Measurements from ENCODE around the gene GAREM1.

- PRO-cap: no peak
- RAMPAGE, long total RNA, 5 experiments: no peak in any of the 5 experiments
- RRBS: no CpG with 5 or more reads among the region's 3 CpGs
These were observed 71.2 kb upstream of the DSC1 start for GRCh38 chr18:31233809-31234338.

DNA sequence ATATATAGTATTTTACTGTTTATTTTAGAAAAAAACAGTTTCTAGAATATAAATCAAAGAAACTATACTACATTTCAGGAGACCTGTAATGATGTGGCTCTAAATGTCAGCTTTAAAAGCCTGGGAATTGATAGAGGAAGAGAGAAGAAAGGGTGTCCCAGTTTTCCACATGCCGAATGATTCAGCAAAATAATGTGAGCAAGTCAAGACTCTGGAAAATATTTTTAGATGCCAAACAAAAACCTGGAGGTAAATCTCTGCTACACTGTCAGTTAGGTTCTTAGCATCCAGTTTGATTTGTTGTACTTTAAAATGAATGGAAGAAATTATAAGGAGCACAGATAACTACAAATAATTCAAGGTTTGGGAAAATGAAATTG, 67.0 kb upstream of the DSG1 start:
- PRO-cap: no peak
- RAMPAGE, long total RNA, 5 experiments: no peak in any of the 5 experiments
- RRBS: no CpG with 5 or more reads among the region's 1 CpG

DNA sequence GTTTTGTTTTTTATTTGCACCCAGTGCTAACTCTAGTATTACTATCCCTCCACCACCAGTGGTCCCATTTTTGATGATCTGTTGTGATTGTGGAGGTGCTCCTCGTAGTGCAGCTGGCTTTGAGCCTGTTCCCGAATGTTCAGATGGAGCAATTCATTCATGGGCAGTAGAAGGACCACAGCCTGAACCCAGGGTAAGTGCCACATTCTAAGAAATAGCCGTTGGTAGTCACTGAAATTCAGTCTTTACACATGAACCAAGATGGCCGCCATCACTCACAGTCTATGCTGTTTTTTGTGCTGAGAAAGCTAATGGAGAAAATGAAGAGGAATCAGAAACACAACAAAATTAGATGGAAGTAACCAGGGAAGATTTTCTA, 25.4 kb downstream of the DSG1 start:
- PRO-cap: no peak
- RAMPAGE, long total RNA, 5 experiments: no peak in any of the 5 experiments
- RRBS: no CpG with 5 or more reads among the region's 4 CpGs

DNA sequence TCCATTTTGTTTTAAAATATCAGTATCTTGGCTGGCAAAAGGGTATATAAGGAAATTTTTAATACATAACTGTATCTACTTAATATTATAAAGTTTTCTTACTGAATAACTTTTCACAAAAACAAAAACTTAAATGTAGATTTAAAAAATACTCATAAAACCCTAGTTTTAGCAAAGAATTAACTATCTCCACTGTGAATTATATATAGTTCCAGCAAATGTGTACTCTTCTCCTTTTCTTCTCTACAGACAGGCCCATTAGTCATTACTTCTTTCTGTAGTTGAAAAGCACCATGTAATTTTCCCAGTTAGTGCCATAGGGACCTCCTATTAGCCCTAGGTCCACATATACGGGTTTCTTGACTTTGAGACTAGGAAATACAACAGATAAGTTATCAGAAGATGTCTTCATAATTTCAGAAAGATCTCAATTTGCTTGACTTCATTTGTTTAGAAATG, 31.0 kb downstream of the TTR start:
- PRO-cap: no peak
- RAMPAGE, long total RNA, 5 experiments: start-site peak on the minus strand in 1 of 5 experiments, centred at position 340 of the sequence, 5 reads per replicate
- RRBS: no CpG with 5 or more reads among the region's 1 CpG

- PRO-cap: no peak
- RAMPAGE, long total RNA, 5 experiments: no peak in any of the 5 experiments
- RRBS: no CpG with 5 or more reads among the region's 4 CpGs
These were observed 5.0 kb downstream of the B4GALT6 start for GRCh38 chr18:31679299-31679887.

GRCh38 chr18:31740105-31740563, 20.5 kb downstream of the SLC25A52 start:
- PRO-cap: no peak
- RAMPAGE, long total RNA, 5 experiments: no peak in any of the 5 experiments
- RRBS: no CpG with 5 or more reads among the region's 9 CpGs

GRCh38 chr18:32096840-32097266, 5.2 kb downstream of the RNF138 start:
- PRO-cap: no peak
- RAMPAGE, long total RNA, 5 experiments: no peak in any of the 5 experiments
- RRBS: no CpG with 5 or more reads among the region's 2 CpGs

DNA sequence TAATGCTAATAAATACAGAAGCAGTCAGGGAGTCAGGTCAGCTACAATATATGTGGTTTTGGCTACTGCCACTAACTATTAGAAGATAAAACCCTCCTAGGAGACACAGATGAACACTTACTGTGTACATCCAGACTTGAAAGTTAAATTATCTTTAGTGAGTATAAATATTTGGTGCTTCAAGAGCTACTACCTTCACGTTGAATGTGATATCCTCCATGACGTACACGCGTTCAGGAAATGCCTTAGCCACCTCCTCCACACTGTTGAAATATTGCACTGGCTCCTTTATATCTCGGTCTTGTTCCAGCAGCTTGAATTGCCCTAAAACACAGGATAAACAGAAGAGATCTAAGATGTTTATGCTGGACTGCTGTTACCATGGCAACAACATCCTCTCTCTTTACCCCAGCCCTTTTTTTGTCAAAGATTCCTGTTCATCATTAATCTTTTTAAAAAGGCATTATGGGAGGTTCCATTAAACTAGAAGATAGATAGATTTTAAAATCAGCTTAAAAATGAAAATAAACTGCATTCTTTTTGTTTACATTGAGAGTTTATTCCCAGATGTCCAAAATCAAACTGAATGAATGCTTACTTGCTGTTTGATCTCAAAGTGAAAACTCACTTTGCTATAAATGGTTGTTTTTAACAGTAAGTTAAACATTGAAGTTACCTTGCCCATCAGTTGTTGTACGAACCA, 120.3 kb downstream of the MEP1B start:
- PRO-cap: no peak
- RAMPAGE, long total RNA, 5 experiments: start-site peak on the minus strand in 2 of 5 experiments, centred at positions 207 to 240 of the sequence, 12 to 23 reads per replicate
- RRBS: no CpG with 5 or more reads among the region's 6 CpGs

DNA sequence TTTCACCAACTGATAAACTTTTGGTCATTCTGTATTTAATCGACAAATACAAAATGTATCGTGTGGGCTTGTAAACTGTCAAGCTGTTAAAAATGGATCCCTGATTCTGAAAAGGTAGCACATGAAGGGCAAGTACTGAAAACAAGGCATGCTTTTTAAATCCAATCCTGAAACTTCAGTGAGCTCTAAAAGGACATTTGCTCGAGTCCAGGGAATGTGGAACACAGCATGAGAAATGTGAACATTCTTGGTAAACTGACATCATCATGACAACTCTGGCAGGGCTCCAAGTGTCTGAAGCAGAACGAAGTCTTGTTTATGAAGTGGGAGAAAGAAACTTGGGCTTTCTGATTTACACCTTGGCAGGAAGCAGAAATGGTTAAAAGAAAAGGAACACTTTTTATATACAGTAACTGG, 121.0 kb downstream of the GAREM1 start:
- PRO-cap: no peak
- RAMPAGE, long total RNA, 5 experiments: no peak in any of the 5 experiments
- RRBS: no CpG with 5 or more reads among the region's 4 CpGs

GRCh38 chr18:32381547-32382383, 88.9 kb downstream of the GAREM1 start:
- PRO-cap: no peak
- RAMPAGE, long total RNA, 5 experiments: start-site peak on the minus strand in 2 of 5 experiments, at chr18:32381630-32381957 at its widest, 8 to 13 reads per replicate
- RRBS: no CpG with 5 or more reads among the region's 3 CpGs

GRCh38 chr18:32412811-32413293, 57.8 kb downstream of the GAREM1 start:
- PRO-cap: no peak
- RAMPAGE, long total RNA, 5 experiments: start-site peak on the minus strand in 2 of 5 experiments, at chr18:32413230-32413240 at its widest, 46 to 59 reads per replicate
- RRBS: no CpG with 5 or more reads among the region's 10 CpGs

DNA sequence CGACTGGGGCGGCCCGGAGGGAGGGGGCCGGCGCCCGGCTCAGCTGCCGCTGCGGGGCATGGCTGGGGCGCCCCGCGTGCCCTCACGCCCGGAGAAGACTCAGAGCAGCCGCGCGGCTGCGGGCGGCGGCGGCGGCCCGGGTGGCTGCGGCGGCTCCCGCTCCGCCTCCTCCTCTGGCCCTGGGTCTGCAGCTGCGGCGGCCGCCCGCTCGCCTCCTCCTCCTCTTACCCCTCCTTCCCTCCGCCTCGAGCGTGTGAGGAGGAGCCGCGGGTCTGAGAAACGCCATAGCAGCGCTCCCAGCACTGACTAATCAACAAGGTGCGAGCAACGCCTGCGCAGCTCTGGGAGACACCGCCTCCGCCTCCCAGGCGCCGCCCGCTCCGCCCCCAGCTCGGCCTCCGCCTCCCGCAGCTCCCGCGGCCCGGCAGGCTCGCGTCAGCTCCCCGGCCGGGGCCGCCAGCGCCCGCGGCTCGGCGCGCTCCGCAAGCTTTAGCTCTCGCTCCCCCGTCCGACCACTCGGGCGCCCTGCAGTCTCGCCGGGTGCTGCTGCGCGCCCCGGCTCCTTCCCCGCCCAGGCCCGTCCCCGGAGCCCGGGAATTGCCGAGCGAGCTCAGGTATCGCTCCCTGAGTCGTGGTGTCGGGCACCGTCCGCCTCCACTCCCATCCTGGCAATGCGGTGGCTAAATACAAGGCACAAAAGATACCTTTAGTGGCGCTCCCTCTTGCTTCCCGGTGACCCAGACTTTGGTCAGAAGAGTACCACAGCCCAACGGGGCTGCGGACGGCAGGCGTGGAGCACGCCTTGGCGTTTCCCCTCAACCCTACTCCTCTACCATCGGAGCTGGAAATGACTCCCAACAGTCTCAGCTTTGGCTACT, at the start of gene GAREM1:
Gene GAREM1 (minus strand): TSS at position 308 of the 878 bp plus-strand sequence.
- PRO-cap: bidirectional peak, plus-strand start at position 93 of the sequence, minus-strand start outside the sequence; bidirectional peak, plus-strand start at position 438 of the sequence, minus-strand start at position 175 of the sequence
- RAMPAGE, long total RNA, 5 experiments: no peak in any of the 5 experiments
- RRBS: under 1% methylated on average over 36 of the region's 96 CpGs

DNA sequence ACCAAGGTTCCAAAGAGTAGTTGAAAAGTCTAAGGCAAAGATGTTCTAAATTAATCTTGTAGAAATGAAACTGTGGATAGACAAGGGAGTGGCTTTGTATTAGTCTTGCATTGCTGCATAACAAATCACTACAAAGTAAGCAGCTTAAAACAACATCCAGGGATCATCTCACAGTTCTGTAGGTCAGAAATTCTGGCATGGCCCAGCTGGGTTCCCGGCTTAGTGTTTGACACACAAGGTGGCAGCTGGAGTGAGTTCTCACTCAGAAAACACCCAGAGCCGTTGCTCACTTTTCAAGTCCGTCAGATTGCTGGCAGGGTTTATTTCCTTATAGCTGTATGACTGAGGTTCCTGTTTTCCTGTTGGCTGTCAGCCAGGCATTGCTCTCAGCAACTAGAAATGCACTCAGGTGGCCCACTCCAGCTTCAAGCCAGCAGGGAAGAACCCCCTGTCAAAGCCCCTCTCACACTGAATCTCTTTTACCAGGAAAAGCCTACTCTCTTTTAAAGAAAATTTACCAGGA, 324.2 kb downstream of the CCDC178 start:
- PRO-cap: no peak
- RAMPAGE, long total RNA, 5 experiments: no peak in any of the 5 experiments
- RRBS: no CpG with 5 or more reads among the region's 3 CpGs

DNA sequence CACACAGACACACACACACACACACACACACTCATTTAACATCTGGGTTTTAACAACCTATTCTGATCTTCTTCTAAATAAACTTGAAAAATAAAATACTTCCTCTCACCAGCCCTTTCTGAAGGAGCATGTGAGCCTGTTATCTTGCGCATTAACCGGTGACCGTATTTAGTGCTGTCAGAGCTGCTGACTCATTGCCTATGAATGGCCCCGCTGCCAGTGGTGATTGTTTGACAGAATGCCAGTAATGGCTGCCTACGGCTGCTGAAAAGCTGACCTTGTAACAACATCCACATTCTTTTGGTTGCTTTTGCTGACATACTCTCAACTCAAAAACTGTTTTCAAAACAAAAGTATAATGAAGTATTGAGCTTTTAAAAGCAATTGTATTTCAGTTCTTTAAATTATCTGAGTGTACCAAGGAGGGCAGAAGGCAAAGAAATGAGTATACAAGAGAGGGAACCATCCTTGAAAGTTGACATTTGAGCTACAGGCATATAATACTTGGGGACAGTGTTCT, 50.4 kb upstream of the DTNA start:
- PRO-cap: no peak
- RAMPAGE, long total RNA, 5 experiments: no peak in any of the 5 experiments
- RRBS: no CpG with 5 or more reads among the region's 5 CpGs

DNA sequence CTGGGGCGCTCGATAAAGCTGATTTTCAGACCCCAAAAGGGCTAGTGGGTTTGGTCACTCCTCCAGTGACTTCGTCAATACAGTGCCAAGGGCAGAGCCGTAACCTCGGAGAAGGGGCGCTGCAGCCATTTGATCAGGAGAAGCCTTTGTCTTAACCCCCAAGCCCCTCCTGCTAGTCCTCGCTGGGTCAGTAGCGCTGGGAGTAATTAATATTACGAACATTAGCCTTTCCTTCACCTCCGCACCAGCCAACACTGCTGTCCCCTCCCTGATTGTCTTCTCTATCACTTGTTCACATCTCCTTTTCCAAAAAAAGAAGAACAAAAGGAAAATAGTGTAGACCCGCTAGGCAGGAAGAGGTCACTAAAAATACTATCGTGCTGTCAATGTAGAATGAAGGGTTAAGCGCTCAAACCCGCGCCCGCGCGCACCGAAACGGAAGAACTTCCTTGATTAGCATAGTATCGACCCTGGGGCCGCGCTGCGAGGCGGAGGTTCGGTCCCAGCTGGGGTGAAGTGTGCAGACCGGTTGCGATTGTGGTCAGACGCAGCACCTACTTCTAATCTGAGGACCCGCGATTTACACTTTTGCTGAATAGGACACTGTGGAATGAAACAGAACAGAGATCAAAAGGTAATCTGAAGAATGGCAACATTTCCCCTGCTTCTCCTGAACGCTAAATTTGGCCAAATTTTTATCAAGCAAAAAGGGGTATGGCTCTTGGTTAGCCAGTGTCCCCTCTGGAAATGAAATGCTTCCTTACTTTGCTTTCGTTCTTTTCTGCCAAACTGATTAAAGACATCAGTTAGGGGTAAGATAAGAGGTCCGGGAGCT, 63.1 kb upstream of the MAPRE2 start:
- PRO-cap: bidirectional peak, plus-strand start at position 523 of the sequence, minus-strand start at position 279 of the sequence
- RAMPAGE, long total RNA, 5 experiments: start-site peak on the plus strand in 4 of 5 experiments, centred at positions 481 to 524 of the sequence, 16 to 42 reads per replicate
- RRBS: no CpG with 5 or more reads among the region's 34 CpGs

DNA sequence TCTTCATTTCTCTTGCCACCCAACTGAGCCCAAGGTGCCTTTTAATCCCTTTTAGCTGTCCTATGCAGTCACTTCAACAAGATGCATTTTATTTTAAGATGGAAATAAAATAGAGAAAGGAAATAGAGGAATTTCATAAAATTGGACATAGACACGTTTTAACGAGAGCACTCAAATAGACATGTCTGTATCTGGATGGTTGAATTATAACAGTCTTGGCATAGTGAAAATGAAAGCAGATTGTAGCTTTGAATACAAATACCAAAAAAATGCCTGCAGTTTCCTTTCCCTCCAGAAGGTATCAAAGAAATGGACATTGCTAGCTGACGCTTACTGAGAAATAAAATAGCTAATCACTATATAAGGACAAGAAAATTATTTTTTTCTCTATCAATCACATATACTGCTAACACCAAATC, 11.5 kb upstream of the MAPRE2 start:
- PRO-cap: no peak
- RAMPAGE, long total RNA, 5 experiments: no peak in any of the 5 experiments
- RRBS: no CpG with 5 or more reads among the region's 3 CpGs

- PRO-cap: no peak
- RAMPAGE, long total RNA, 5 experiments: no peak in any of the 5 experiments
- RRBS: no CpG with 5 or more reads among the region's 5 CpGs
These were observed 31.7 kb upstream of the ZNF396 start for GRCh38 chr18:35408816-35409186.

- PRO-cap: no peak
- RAMPAGE, long total RNA, 5 experiments: no peak in any of the 5 experiments
- RRBS: no CpG with 5 or more reads among the region's 10 CpGs
These were observed 26.4 kb upstream of the INO80C start for GRCh38 chr18:35523813-35524824.

DNA sequence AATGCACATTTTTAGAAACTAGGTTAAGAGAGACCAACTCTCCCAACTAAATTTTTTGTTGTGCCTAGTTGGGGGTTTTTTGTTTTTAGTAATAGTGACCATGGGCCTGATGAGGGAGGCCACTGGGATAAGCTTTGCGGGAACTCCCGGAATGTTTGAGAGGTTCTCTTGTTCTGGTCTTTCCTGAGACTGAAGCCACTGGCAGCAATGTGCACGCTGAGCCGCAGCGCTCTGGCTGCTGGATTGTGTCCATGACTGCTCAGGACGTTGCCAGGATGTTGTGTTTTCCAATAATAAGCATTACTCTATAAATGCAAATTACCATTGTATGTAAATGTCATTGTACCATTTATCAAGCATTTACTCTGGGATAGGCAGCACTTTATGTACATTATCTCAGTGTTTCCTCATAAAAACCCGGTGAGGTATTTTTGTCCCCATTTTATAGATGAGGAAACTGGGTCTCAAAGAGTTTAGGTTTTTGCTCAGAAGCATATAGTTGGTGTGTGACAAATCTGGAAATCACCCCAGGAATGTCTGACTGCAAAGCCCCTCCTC, 126.2 kb downstream of the GALNT1 start:
- PRO-cap: no peak
- RAMPAGE, long total RNA, 5 experiments: no peak in any of the 5 experiments
- RRBS: no CpG with 5 or more reads among the region's 7 CpGs

DNA sequence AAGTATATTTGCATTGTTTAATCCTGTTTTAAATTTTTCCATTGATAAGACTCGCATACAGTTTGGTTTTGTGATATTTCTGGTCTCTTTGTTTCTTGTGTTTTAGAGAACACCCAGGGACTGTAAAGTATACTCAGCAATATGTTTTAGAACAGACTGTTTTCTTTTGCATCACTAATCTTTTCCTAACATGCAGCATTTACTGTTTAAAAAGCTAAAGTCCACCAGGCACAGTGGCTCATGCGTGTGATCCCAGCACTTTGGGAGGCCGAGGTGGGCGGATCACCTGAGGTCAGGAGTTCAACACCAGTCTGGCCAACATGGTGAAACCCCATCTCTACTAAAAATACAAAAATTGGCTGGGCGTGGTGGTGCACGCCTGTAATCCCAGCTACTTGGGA, 21.9 kb upstream of the MOCOS start:
- PRO-cap: no peak
- RAMPAGE, long total RNA, 5 experiments: no peak in any of the 5 experiments
- RRBS: no CpG with 5 or more reads among the region's 6 CpGs